Spinal cord (tissue), 3 donors: ENCODE measurements around the genes IL19, IL10 and C1orf116.

GRCh38 chr1:206637461-206637932, 2.2 kb downstream of the DYRK3 start:
- PRO-cap: no peak
- RAMPAGE, long total RNA: no peak

DNA sequence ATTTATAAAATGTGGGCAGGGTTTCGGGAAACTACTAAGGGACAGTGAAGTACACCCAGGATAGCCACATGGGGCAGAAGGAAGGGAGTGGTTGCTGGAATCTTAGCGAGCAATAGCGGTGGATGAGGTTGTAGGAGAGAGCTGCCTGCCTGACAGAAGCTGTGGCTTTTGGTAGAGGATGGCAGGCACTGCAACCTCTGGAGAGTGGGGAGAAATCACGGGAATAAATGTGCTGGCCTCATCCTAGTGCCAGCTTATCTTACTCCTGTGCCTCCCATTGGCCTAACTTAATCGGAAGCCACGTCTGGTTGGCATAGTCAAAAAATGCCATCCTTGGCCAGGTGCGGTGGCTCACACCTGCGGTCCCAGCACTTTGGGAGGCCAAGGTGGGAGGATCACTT, 23.4 kb upstream of the MAPKAPK2 start:
- PRO-cap: no peak
- RAMPAGE, long total RNA: no peak

DNA sequence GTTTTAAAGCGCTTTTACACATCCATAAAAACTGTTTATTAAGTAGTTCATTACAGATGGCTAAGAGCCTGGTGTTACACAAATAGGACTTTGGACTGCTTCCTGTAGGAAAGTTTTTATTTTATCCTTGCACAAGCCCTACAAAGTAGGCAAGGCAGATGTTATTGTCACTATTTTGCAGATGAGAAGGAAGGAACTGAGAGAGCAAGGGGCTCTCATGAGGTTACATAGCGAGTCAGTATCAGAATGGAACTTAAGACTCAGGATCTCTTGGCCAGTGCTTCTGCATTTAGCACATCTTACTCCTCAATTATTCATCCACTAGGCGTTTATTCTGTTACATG, 2.6 kb upstream of the MAPKAPK2 start:
- PRO-cap: no peak
- RAMPAGE, long total RNA: no peak

GRCh38 chr1:206701960-206702673, 17.4 kb downstream of the MAPKAPK2 start:
- PRO-cap: no peak
- RAMPAGE, long total RNA: no peak

GRCh38 chr1:206714680-206715109, 30.0 kb downstream of the MAPKAPK2 start:
- PRO-cap: no peak
- RAMPAGE, long total RNA: no peak

- PRO-cap: no peak
- RAMPAGE, long total RNA: no peak
Observed at GRCh38 chr1:206724179-206724671, 39.5 kb downstream of the MAPKAPK2 start.

- PRO-cap: no peak
- RAMPAGE, long total RNA: no peak
Observed at GRCh38 chr1:206732098-206733152, 38.1 kb upstream of the IL19 start.

- PRO-cap: no peak
- RAMPAGE, long total RNA: no peak
Observed at GRCh38 chr1:206757648-206758274, 12.8 kb upstream of the IL19 start.

DNA sequence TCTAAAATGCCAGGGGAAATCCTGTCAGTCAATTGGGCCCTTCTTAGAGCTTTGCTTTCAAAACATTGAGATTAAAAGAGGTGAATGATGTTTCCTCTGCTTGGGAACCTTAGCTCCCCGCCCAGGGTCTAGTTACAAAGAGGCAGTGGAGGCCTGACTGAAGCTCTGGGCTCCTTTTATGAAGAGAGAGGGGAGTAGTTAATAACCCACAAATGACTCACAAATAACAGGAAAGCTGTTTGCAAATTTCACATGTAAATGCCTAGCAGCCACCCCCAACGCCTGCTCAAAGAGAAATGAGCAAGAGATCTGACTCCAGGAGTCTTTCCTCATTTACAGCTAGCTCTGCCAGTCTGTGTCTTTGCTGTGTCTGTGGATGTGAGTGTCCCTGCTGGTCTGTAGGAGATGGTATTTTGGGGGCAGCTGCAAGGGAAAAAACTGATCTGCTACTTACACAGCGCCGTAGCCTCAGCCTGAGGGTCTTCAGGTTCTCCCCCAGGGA, at the start of gene IL19:
IL19 (plus strand) TSS at position 321 of the 502 bp plus-strand sequence.
- PRO-cap: no peak
- RAMPAGE, long total RNA: no peak

DNA sequence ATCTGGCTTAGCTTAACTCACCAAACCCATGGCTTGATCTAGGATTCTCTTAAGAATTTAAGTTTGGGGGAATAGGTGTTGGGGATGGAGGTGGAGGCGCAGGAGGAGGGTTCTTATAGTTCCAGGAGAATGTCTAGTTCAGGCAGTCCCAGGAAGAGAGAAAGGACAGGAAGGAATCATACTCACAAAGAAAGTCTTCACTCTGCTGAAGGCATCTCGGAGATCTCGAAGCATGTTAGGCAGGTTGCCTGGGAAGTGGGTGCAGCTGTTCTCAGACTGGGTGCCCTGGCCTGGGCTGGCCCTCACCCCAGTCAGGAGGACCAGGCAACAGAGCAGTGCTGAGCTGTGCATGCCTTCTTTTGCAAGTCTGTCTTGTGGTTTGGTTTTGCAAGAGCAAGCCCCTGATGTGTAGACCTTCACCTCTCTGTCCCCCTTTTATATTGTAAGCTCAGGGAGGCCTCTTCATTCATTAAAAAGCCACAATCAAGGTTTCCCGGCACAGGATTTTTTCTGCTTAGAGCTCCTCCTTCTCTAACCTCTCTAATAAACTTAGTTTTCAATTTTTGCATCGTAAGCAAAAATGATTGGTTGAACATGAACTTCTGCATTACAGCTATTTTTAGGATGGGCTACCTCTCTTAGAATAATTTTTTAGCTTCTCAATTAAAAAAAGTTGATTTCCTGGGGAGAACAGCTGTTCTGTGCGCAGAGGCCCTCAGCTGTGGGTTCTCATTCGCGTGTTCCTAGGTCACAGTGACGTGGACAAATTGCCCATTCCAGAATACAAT, at the start of gene IL10:
IL10 (minus strand) TSS at position 410 of the 788 bp plus-strand sequence.
- PRO-cap: no peak
- RAMPAGE, long total RNA: no peak

GRCh38 chr1:206925293-206925834, 3.6 kb upstream of the FCMR start:
- PRO-cap: no peak
- RAMPAGE, long total RNA: no peak

DNA sequence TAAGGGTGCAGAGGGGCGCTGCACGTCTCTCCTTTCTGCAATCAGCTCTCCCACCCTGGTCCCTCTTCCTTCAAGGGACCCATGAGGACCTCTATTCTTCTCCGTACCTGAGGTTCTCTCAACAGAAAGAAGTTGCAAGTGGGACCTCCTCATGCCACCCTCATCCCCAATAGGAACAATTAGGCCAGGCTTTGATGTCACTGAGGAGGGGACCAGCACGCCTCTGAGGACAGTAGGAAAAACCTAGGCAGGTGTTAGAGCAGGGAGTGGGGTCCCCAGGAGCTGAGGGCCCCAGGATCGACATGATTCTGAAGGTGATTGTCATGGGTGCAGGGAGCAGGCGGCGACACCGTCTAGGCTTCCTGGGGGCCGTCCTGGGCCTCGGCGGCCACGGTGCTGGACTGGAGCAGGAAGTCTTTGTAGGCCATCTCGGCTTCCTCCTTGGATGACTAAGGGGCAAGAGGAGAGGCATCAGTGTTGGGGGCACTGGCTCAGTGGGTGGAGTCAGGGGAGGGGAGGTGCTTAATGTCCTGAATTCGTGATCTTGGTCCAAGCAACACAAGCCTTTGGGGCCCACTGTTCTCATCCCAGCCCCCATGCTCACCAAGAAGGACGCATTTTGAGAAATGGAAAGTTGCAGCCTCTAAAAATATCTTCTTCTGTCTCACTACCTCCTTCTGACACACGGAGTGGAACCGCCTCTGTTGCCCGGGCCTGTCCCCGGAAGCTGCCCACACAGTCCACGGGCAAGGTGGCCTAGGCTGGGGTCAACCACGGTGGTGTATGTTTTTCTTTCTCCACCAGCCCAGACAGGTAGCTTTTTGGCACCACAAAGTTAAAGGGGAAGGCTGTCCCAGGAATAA, 8.5 kb upstream of the FCMR start:
- PRO-cap: no peak
- RAMPAGE, long total RNA: no peak

- PRO-cap: no peak
- RAMPAGE, long total RNA: no peak
Observed at GRCh38 chr1:206934251-206934809, 11.9 kb downstream of the PIGR start.

DNA sequence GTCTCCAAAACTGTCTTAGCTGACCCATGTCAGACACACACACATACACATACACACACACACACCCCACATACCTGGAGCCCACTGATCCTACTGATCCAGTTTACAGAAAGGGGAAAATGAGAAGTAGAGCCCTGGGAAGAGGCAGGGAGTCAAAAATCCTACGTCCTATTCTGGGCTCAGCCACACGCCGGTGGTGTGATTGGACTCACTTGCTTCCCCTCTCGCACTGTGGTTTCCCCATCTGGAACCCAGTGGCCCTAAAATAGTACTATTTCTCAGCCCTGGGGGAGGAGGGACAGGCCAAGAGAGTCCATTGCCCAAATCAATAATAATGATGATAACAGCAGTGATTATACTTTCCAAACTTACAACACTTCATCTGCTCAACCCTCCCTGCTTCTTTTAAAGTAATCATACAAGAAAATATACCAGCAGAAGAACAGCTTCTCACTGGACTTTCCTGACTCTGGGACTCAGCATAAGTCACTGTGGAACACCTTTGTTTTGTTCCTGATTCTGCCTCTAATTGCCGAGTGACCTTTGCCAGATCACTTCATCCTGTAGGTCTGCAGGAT, 3.0 kb upstream of the PIGR start:
- PRO-cap: no peak
- RAMPAGE, long total RNA: no peak

- PRO-cap: no peak
- RAMPAGE, long total RNA: no peak
Observed at GRCh38 chr1:207032339-207033187, at the start of gene C1orf116. Gene C1orf116, minus strand, starts transcription at chr1:207032756.

DNA sequence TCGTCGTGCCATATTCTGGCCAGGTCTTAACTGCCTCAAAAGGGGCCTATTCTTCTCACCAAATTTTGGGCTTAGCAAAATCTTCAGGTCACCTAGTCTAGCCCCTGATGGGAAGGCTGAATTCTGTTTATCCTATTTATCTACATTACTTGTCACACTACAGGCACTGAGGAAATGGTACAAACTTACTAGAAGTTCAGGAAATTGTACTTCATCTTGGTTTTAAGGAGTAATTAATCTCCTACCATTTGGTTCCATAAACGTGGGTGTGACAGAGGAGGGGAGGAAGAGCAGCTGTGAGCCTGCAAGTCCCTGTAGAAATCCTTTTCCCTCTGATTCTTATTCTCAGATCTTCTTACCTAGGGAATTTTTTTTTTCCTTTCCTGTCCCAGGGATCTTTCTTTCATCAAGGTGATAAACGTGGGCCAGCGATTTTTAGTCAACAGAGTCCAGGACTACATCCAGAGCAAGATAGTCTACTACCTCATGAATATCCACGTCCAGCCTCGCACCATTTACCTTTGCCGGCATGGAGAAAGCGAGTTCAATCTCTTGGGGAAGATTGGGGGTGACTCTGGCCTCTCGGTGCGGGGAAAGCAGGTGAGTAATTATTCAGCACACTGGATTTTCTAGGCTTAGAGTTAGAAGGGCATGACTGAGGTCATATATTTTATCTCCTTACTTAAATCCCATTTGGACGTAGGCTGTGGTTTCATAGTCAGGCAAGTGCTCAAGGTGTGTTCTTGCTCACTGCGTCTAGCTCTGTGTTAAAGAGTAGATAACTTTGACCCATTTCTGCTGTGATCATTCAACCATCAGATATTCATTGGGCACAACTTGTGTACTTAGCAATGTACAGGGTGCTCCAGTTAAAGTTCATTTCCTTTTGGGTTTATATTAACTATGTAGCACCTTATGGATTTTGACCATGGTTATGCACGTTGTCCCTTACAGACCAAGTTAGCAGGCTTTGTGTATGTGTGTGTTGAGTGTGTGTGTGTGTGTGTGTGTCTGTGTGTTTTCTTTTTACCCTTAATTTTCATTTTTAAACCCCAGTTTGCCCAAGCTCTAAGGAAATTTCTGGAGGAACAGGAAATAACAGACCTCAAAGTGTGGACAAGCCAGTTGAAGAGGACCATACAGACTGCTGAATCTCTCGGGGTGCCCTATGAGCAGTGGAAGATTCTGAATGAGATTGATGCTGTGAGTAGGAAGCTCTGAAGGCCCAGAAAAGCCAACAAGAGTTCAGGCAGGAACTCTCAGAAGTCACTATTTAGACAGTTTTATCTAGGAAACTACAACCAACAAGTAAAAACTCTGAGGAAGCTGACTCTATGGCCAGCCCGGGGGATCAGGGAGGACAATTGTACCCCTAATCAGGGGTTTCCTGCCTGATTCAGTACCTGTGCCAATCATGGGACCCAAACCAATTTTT, 14.5 kb downstream of the PFKFB2 start:
- PRO-cap: no peak
- RAMPAGE, long total RNA: no peak

DNA sequence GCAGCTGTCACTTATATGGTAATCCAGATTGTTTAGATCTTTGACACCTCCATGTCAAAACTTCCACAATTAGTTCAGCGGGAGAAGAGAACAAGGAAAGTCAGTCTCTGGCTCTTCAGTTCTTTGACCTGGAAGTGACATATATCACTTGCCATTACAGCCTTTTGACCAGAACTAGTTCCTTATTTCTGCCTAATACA, 68.2 kb downstream of the C4BPA start:
- PRO-cap: no peak
- RAMPAGE, long total RNA: no peak

GRCh38 chr1:207284331-207285018, 37.0 kb upstream of the CD55 start:
- PRO-cap: no peak
- RAMPAGE, long total RNA: no peak

GRCh38 chr1:207305018-207305507, 16.4 kb upstream of the CD55 start:
- PRO-cap: no peak
- RAMPAGE, long total RNA: no peak

DNA sequence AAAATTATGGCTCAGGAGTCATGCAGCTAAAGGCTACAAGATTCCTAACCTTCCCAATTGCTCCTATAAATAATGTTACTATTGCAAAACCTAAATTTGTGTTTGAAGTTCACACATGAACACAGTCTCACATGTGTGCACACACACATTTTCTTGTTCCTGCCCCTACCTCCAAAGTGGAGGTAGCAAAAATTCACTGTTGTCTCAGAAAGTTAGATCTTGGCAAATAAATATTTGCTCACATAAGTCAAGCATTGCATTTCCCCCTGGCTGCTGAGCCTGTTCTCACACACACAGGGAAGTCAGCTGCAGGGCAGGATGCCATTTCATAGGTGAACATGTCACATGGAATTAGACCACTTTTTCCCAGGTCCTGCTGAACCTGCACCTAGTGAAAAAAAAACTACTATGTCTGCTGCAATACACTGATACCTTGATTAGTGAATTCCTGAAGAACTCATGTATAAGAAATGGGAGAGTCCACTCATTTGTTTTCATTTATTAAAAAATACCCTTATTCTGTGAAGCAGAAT, 5.4 kb upstream of the CD55 start:
- PRO-cap: no peak
- RAMPAGE, long total RNA: no peak